Ileum (tissue), 1 donor: ENCODE measurements around a stretch of chr15.

- PRO-cap = no peak
These were observed 74.4 kb downstream of the LIPC start for GRCh38 chr15:58506027-58506669.

DNA sequence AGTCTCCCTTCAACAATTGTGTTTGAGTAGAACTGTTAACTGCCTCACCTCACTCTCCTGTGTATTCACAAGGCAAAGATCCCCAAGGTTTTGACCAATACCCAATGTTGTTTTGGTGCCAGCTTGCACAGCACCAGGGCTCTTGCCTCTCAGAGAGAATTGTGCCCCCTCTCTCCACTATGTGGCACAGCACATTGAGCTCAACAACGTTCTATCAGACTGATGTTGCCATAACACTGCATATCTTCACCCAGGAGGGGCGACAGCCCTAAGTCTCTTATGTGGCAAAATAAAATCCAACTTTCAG lies 85.3 kb downstream of the LIPC start:
- PRO-cap = no peak

DNA sequence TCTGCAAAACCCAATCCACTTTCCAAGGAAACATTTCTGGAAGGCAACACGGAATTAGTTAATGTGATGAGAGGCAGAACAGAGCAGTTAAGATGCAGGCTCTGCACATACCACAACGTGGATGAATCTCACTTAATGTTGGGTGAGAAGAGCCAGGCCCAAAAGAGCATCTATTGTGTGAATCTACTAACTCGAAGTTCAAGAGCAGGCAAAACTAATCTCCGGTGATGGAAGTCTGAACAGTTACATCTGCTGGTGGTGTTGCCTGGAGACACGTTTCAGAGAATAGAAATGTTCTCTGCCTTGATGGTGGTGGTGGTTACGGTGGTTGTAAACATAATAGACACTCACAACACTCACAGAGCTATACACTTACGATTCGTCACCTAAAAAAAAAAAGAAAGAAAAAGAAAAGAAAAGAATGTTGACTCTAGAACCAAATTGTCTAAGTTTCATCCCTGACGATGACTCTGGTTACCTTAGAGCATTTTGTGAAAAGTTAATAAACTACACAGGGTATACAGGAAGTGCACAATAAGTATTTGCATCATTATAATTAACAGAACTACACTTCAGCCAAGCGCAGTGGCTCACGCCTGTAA lies 86.9 kb downstream of the LIPC start:
- PRO-cap = no peak

DNA sequence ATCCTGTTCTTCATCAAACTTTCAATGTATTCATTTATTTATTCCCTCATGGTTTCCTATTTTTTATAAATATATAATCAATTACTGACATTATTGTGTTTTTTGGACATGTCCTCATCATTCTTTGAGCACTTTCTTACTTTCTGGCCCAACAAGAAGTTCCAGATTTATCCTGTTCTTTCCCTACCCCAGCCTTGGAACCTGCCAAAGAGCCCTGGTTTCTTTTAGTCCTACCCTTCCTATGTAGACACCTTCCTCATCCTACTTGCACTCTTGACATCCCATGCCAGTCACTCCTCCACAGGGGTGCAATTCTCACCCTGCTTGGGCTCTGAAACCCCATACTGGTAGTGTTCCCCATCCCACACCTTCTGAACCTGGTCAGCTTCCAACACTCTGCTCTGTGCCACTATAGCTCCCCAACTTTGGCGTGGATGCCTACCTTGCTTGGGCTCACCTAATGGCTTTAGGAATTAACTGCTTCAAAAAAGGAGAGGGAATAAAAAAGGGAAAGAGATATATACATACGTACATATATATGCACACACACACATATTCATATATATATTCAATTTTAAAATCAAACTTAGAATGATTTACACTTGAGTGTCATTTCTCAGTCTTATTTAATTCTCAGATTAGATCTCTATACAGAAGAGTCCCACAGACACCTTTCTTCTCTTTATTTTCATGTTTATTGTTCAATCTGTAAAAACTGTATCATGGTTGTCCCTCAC lies 147.3 kb downstream of the ADAM10 start:
- PRO-cap = no peak

GRCh38 chr15:58748673-58749538 lies 601 bp downstream of the ADAM10 start:
- PRO-cap = bidirectional peak, plus-strand start at chr15:58749032, minus-strand start at chr15:58748769; bidirectional peak, plus-strand start at chr15:58749354, minus-strand start at chr15:58749133

DNA sequence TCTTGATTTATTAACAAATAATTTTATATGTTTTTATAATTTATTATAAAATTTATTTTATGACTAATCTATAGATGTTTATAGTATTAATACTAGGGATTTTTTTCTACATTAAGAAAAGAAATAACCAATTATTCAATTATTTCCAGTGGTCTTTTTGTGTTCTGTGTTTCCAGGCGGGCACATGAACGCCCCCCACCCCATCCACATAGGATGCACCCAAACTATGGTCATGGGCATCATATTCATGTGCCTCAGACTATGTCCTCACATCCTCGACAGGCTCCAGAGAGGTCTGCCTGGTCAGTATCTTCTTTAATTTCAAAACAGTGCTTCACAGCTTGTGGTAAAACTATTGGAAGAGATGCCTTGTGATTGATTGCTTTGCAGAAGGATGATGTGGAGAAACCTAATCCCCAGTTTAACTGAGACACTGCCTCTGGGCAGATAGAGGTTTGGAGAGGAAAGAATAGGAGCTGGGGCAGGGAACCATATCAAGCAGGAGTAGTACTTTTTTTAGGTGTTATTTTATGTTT lies 20.9 kb upstream of the CCNB2 start:
- PRO-cap = no peak

DNA sequence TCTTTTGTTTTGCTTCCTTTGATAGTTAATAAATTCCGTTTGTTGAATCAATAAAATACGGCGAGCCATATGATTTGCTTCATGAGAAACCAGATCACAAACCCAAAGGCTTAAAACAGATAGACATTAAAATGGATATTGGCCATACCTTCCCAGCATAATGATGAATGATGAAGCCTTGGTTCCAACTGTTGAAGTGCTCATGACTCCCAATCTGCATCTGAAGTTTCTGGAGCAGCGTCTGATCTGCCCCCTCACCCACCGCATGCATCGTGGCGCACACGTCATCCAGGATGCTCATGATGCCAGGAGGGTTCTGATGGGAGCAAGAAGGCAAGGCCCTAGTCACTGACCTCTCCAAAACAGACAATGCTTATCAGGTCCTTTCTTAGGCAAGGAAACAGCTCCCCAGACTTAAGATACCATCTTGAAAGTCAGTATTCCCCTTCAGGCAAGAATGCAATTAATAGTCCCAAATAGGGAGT lies 1.9 kb downstream of the LDHAL6B start:
- PRO-cap = no peak

DNA sequence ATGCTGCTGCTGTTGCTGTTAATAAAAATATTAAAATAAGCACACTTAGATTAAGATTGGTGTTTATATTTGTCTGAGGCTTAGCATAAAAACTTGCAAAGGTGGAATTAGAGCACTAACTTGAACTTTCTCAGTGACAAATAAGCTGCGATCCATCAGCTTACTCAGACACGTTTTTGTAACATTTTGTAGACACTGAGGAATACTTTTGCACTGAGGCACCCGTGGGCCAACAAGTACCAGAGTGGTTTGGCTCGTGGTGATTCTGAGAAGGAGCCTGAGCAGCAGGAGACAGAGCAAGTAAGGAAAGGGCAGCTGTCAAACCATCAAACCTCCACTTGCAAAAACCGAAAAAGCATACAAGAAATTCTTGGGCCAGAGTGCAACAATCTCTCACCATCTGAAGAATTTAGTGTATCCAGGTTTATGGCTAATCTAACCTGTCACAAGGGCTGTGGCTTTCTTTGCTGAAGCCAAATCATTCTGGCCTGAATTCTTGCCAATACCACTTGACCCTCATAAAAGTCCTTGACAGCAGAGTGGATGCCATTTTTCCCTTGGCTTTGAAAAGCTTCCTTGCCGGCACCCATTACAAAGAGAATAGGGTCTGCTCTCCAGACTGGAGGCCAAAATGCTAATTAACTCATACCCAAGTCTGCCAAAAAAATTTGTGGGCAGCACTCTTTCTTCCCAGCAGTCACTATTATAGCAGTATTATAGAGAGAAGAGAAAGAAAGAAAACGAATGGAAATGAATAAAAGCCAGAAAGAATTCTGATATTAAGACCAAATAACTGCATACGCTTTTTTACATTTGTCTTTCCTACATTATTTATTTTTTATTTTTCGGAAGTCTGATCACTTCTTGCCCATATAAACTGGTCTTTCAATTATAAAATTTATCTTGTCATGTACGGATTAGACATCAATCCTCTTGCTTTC lies 56.6 kb downstream of the MYO1E start:
- PRO-cap = no peak

DNA sequence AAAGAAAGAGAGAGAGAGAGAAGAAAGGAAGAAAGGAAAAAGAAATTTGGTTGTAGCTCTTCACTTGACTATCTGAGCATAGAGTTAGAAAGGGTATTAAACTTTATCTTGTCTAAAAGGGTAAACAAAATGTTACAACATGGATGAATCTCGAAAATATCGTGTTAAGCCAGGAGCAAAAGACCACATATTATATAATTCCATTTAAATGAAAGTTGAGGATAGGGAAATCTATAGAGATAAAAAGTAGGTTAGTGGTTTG lies 1.4 kb upstream of the MYO1E start:
- PRO-cap = no peak

GRCh38 chr15:59528848-59529383 lies 82.7 kb upstream of the GCNT3 start:
- PRO-cap = no peak

DNA sequence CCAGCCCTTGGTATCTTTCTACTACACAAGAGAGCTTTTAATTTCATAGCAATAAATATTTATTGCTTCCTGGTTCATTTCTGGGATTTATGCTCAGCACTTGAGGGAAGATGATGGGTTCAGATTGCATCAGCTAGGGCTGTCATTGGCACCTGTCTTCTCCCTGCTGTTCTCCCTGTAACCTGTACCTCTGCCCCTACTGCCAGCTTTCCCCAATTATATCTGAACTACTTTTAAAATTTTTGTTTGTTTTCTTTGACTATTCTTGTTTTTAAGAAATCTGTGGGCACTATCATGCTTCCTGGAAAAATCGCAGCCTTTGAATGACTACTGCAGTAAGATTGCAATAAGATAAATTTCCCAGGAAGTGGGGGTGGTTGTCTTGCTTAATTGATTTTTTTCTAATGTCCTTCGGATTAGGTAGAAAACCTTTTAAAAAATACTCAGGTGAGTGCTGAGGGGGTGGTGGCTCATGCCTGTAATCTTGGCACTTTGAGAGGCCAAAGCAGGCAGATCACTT lies 24.2 kb upstream of the GCNT3 start:
- PRO-cap = unidirectional peak, plus-strand start at position 122 of the sequence

DNA sequence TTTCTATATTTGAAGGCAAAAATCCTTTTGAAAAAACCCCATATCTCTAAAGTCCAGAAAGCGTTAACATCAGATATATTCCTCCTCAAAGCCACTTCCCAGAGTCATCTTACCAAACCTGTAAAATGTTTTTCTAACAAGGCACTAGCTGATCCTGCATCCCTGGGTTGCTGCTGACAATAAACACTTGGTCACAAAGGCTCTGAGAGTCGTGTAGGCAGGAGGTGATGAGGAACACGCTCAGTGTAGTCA lies 73.3 kb downstream of the FOXB1 start:
- PRO-cap = no peak

DNA sequence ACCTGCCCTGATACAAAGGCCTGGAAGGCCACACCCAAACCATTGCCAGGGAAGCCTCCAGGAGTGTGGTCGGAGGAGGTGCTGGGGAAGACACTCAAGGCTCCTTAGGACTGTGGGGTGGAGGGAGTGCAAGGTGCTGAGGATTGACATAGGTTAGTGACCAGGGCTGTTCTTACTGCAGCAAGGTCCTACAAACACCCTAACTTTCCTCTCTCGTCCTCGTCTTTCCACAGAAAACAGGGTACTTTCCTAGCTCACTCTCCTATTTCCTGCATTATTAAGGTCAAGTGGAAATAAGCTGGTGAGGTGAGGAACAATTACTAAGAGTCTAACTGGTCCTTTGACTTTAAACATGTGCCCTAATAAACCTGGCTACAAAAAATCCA lies 50.0 kb downstream of the ANXA2 start:
- PRO-cap = no peak

DNA sequence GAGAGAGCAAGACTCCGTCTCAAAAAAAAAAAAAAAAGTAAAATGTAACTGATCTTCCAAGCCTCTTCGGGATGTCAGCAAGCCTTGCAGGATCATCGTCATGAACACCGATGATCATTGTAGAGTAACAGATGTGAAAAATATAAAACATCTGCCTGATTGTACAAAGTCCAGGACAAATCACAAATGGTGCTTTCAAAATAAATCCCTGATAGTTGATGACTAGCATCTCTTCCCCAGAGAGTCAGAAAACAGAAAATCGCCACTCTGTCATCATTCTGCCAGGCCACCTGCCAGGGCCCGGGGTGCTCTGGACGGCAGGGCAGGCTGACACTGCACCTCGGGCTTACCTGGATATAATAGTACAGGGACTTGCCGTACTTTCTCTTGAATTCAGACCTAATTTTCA lies 49.1 kb downstream of the ANXA2 start:
- PRO-cap = no peak

- PRO-cap = no peak
These were observed 25.1 kb downstream of the ANXA2 start for GRCh38 chr15:60372615-60373105.

- PRO-cap = bidirectional peak, plus-strand start at chr15:60393137, minus-strand start at chr15:60393002; unidirectional peak, minus-strand start at chr15:60393272
These were observed 4.9 kb downstream of the ANXA2 start for GRCh38 chr15:60392331-60393786.

- PRO-cap = no peak
These were observed 16.9 kb upstream of the ICE2 start for GRCh38 chr15:60495776-60496240.

DNA sequence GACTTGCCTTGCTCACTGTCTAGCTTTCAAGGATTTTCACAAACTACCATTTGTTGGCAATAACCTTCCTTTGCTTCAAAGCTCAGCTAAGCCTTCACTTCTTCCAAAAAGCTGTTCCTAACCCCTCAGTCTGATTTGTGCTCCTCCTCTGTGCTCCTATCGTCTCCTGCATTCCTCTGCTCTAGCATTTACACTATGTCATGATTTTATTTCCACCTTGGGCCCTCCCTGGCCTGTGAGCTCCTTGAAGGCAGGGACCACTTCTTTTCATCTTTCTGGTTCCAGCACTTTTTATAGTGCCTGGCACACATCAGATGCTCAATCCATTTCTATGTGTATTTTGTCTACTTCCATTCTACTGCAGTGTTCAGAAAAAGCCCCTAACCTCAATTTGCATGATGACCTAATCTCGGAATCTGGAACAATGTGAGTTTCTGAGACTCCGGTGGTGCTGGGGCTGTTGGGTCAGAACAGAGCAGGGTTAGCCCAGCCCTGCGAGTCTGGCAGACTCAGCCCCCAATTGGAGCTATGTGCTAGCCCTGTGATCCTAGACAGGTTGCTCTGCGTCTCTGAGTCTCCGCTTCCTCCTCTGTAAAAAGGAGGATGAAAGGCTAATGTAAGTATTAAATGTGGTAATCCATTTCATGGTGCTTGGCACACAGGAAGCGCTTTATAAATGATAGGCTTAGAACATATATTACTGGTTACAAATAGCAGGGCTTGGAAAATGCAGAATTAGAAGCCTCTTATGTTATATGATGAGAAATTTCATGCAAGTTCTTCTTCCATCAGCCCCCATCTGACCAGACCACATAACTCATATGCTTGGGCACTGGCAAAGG lies 94.9 kb upstream of the ICE2 start:
- PRO-cap = no peak

- PRO-cap = no peak
These were observed 100.9 kb upstream of the ICE2 start for GRCh38 chr15:60579569-60580500.

GRCh38 chr15:60580501-60581237 lies 101.7 kb upstream of the ICE2 start:
- PRO-cap = no peak